Mesenchymal stem cell of adipose (primary cell): ENCODE measurements around a stretch of chr1.

GRCh38 chr1:56436870-56437242 is 142.5 kb downstream of the PLPP3 start:
- CAGE, long polyA plus RNA, result no peak

DNA sequence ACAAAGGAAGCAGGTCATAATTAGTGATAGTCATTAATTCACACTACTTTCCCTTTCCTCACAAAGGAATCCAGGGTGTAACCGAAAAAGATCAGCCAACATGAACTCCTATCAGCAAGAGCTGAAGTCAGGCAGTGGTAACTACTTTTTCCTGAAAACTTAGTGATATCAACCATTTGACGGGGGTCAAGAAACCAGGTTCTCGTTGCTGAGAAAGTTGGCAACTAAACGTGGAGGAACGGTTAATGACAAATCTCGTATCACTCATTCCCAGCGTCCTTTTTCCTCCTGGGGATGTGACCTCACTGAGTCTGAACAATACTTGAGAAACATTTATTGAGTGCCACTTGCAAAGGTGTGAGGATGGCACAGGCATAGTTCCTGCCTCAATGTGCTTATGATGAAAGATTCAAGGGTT is 82.3 kb downstream of the PLPP3 start:
- CAGE, long polyA plus RNA, result no peak

GRCh38 chr1:56547281-56547954 is 31.9 kb downstream of the PLPP3 start:
- CAGE, long polyA plus RNA, result no peak

GRCh38 chr1:56820880-56821835 is 2.0 kb upstream of the FYB2 start:
- CAGE, long polyA plus RNA, result no peak

DNA sequence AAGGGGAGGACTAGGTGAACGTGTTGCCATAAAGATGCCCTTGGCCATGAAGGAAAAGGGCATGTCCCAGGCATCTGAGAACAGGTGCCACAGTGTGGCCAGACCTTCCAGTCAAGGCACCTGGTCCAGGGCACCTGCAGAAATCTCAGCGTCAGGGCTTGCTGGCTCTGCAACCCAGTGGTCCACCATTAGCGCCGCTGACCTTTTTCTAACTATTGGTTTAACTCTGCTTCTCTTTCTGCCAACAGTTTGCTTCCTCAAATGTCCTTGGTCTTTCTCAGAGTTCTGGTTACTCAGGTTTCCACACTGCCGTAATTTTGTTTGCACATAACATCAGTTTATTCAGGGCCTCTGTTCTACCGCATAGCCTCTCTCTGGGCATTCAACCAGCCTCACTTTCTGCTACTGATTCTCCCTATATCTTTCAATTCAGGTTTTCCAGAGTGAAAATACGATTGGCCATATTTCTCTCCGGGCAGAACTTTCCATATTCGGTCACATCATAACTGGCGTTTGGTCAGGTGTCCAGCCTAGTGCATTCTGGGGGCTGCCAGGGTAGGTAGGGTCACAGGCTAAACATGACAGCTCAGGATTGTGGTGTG is 16.5 kb upstream of the FYB2 start:
- CAGE, long polyA plus RNA, result no peak

- CAGE, long polyA plus RNA, result no peak
These were observed 1.4 kb downstream of the C8A start for GRCh38 chr1:56855966-56856462.

- CAGE, long polyA plus RNA, result no peak
These were observed 54.3 kb downstream of the C8B start for GRCh38 chr1:56911301-56912218.

DNA sequence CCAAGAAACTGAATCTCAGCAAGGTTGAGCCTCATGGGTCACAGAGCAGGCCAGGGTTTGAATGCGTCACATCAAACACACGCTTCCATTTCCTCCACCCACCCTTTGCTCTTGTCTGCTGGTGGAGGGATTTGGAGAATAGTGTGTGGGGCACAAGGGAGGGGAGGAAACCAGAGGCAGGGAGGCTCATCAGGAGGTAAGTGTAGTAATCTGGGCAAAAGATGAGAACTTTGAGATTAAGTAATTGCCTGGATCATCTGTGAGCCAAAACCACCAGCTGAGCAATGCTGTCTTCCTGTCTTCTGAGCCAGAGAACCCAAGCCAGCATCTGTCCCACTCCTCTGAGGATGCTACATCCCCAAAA is 45.3 kb downstream of the C8B start:
- CAGE, long polyA plus RNA, result no peak

GRCh38 chr1:56995475-56996374 is 29.9 kb upstream of the C8B start:
- CAGE, long polyA plus RNA, result no peak

GRCh38 chr1:57325324-57325772 is 98.5 kb downstream of the DAB1 start:
- CAGE, long polyA plus RNA, result no peak

- CAGE, long polyA plus RNA, result no peak
These were observed 1.1 kb downstream of the TACSTD2 start for GRCh38 chr1:58575997-58576284.

DNA sequence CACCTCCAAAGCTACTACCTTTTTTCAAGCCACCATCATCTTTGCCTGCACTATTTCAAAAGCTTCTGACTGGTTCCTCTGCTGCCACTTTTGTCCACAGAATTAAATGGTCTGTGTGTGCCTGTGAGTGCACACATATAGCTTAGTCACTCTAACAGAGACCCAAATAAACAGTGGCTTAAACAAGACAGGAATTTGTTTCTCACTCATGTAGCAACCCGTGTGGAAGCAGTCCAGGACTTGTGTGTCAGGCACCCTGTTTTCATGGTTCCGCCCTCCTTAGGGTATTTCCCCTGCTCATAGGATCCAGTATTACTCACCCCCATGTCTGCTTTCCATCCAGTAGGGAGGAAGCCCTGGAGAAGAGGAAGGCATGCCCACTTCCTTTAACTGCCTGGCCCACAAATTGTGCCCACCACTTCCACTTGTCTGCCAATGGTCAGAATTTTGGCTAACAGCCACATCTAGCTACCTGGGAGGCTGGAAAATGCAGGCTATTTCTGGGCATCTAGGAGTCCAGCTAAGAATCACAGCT is 41.2 kb upstream of the TACSTD2 start:
- CAGE, long polyA plus RNA, result no peak

DNA sequence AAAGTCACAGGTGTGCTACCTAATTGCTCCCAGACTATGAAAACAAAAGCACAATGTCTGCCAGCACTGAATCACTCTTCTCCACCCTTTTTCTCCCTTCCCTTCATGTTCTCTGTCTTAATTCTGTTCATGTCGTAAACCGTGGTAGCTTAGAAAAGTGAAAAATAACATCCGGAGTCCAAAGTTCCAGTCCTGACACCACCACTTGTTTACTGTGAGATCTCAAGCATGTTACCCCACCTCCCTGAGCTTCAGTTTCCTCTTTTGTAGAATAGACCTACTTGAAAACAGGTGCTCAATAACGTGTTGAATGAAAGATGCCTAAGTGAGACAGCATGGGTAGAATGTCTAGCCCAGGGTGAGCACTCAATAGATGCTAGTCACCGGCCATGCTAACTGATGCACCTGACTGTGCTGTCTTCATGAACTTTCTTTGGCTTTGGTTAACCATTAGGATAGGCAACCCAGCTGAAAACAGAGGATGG is 22.2 kb upstream of the JUN start:
- CAGE, long polyA plus RNA, result no peak

DNA sequence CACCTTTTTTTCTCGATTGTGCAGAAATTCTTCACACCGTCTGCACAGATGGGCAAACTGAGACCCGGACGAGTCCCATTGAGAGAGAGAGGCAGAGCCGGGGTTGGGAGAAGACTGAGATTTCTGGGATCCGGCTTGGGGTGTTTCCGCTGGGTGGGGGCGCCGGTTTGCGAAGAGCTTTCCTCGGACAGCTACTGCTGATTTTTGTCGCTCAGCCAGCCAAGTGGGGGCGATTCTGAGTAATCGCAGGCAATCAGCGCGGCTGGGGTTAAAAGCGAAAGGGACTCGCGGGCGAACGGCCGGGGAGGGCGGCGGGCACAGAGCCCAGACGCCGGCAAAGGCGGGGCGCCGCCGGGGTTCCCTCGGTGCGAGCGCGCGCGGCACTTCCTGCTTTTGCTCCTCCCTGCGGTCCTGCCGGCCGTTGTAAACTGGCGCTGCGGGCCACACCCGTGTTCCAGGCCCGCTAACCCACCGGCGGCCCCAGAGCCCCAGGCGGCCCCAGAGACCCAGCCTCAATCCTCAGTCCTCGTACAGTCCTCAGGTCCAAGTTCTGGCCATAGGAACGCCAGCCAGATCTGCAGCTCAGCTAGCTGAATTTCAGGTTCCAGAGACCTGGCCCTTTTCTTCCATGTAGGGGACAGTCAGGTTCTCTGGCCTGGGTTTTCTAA is 32.4 kb upstream of the JUN start:
- CAGE, long polyA plus RNA, result no peak

- CAGE, long polyA plus RNA, result no peak
These were observed 143.5 kb upstream of the JUN start for GRCh38 chr1:58926974-58928123.

GRCh38 chr1:58932889-58933491 is 149.1 kb upstream of the JUN start:
- CAGE, long polyA plus RNA, result no peak

GRCh38 chr1:58941669-58942079 is 157.8 kb upstream of the JUN start:
- CAGE, long polyA plus RNA, result no peak

- CAGE, long polyA plus RNA, result no peak
These were observed 158.2 kb upstream of the JUN start for GRCh38 chr1:58942080-58942427.

DNA sequence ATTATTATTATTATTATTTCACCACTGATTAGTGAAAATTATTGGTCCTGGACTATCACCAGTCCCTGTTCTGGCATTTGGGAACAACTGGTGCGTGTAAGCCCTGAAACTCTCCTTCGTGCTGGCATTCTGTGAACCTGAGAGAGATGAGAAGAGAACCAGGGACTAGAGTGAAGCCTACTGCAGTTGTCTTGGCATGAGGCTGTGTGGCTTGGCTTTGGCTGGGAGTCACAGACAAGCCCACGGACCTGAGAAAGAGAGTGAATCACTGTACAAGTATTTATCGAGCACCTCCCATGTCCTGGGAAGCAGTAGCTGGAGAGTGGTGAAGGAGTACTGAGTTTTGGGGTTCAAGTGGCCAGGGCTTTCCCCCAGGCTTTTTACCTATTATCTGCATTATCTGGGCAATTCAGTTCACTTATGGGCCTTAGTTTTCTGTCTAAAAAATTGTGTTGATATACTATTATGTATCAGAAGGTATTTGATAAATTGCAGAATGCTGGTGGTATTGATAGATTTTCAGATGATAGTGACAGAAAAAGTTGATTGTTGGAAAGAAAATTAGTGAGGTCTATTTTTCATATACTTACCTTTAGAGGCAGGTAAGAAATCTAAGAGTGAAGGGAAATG is 63.4 kb downstream of the FGGY start:
- CAGE, long polyA plus RNA, result no peak

DNA sequence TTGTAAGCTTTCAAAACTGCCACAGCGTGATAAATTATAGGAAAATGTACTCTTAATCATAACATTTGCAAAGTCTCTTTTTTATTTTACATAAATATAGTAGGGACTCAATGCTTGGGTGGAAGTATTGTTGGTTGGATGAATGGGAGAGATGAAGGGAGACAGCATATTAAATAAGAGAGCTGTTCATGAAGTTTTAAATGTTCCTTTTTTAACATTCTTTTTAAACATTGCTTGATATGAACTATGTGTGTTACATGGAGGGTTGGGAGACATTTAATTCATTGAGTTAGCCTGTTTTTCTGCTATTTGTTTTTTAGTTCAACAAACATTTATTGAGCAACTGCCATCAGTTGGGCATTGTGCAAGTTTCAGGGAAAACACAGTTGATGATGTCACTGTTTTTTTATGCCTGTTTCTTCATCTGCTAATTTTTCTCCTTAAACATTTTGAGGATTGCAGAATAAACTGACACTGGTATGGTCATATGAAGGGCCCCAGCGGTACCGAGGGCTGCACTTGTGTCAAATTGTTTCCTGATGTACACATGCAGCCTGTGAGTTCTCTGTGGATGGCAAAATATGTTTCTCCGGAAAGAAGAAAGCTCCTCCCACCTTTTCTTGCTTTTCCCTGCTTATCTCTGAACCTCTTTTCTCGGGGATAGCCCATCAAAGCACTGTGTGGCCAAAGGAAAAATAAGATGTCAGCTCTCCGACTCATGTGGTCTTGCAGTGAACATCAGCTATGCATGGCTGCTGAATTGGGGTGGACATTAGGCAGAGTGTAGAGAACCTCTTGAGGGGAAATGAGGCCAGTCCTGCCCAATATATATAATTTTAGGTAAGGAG is 253.0 kb downstream of the FGGY start:
- CAGE, long polyA plus RNA, result no peak